PFSK-1 (cell line): ENCODE measurements around a stretch of chr5.

DNA sequence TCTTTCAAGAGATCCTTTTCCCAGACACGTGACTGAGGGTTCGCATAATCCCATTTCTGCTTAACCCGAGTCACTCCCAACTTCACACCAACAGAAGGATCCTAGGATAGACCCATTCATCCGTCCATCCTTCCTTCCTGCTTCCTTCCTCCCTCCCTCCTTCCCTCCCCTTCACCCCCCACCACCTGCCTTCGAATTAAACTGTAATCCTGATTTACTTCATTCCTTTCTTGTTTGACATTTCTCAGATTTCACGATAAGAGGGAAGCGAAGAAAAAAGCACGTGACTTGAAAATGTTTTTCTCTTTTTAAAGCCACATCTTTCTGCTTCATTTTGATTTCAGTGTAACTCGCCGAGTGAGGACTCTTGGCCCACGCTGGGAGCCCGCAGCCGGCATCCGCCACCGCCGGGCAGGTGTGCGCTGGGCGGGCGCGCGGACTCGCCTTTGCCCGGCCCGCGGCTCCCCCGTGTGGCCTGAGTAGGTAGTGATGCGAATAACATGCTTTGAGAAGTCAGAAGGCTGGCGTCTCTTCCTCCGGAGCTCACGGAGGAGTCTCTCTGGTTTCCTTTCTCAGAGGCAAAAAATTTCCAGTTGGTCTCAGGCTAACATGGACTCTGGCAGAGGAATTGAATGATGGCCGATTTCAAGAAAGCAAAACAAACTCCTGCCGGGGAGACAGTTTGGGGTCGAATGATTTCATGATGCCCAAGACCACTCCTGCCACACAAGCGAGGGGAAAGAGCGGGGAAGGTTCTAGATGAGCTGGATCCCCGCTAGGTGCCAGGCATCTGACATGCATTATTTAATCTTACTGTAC lies 117.7 kb downstream of the SLC12A2 start:
- RRBS, result 1% methylated on average over 13 of the region's 36 CpGs

GRCh38 chr5:128976926-128977355 lies 11.7 kb downstream of the SLC27A6 start:
- RRBS, result no CpG with 5 or more reads among the region's 1 CpG

GRCh38 chr5:129951824-129952247 lies 47.6 kb downstream of the CHSY3 start:
- RRBS, result no CpG with 5 or more reads among the region's 2 CpGs

GRCh38 chr5:130884676-130885477 lies 280.2 kb downstream of the HINT1 start:
- RRBS, result no CpG with 5 or more reads among the region's 5 CpGs

DNA sequence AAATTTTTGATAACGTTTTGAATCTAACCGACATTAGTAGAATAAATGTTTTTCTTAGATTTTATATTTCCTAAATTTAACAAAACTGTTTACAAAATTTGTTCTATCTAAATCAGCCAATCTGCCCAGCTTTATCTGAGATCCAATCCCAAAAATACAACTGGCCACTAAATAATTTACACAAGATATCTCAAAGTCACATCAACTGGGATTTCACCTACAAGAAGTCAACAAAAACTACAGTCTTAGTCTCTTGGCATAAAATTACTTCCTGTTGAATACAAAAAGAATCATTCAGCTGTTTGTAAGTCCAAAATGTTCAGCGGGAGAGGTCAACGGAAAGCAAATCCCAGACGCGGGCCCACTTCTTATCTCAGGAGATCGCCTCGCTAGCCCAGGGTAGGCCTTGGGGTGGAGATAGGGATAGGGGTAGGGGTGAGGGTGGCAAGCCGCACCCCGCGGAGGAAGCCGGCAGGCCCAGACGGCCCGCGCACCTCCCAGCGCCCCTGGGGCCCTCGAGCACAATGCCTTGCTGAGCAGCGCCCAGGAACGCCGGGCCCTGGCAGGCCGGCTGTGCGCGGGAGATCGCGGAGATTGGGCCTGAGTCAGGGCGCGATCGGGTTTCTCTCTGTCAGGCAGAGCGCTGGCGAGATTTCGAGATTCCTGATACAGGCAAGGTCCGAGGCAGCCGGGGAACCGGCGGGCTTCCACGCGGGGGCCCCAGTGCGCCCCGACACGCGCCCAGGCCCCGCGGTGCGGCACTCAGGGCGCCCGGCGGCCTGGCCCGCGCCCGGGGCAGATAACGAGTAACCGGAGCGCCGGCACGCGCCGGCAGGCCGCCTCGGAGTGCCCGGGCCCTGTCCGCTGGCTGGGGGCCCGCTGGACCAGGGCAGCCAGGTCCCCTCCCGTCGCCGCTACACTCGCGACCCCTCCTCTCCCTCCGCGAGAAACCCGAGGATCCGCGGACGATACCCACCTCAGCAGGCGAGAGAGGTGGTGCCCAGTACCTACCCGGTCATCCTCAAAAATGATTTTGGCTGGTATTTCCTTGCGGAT lies 644 bp downstream of the HINT1 start:
- RRBS, result 2% methylated on average over 20 of the region's 76 CpGs

DNA sequence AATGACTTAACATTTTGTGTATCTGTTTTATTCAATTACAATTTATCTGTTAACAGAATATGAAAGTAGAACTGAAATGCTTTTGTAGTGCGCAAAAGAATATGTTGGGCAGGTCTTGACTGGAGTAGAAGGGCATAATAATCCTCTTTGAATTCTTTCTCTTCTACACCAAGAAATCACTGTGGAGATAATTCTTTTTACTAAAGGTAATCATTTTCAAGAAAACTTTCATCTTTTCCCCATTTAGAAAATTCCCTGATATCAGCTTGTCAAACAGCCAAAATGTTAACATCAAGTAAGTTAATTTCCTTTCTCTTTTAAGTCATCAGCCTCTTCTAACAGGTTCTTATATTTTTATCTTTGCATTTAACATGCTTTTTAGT lies 12.7 kb upstream of the CDC42SE2 start:
- RRBS, result no CpG with 5 or more reads among the region's 1 CpG

- RRBS, result no CpG with 5 or more reads among the region's 3 CpGs
These were observed 17.2 kb downstream of the CDC42SE2 start for GRCh38 chr5:131280898-131281528.

- RRBS, result no CpG with 5 or more reads among the region's 6 CpGs
These were observed 24.0 kb downstream of the CDC42SE2 start for GRCh38 chr5:131287942-131288259.

DNA sequence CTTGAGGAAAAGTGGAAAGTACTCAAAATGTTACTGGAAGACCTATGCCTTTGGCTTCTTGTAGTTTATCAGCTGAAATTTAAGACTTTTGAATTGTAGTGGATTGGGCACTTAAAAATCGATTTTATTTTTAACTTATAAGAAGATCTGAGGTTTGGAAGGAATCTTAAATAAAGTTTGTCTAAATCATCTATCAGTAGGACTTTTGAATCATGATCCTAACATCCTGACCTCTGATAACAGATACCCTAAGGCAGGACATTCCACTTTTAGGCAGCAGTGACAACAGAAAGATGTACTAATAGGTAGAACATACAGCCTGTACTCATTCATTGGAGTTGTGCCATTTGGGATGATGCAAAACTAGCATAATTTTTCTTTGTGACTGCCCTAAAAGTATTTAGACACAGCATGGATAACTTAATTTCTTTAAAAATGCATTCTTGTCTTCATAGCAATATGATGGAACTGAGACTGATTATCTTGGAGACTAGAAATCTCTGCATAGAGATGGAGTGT lies 39.6 kb downstream of the CDC42SE2 start:
- RRBS, result no CpG with 5 or more reads among the region's 1 CpG

DNA sequence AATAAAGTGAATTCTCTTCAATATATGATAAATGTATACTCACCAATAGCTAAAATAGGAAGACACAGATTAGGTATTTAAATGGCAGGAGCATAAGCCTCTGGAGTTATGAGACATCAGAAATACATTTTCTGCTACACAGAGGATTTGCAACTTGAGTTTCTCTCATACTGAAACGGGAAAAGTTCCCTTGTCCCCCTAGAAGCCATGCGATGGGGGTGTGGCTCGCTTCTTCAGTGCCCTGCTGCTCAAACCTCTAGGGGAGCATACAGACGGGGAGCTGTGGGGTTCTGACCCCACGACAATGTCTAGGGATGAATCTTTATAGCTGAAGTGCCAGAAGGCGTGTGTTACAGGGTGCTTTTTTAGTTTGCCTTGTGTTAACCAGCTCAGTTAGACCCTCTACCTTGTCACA lies 97.4 kb downstream of the CDC42SE2 start:
- RRBS, result no CpG with 5 or more reads among the region's 6 CpGs

DNA sequence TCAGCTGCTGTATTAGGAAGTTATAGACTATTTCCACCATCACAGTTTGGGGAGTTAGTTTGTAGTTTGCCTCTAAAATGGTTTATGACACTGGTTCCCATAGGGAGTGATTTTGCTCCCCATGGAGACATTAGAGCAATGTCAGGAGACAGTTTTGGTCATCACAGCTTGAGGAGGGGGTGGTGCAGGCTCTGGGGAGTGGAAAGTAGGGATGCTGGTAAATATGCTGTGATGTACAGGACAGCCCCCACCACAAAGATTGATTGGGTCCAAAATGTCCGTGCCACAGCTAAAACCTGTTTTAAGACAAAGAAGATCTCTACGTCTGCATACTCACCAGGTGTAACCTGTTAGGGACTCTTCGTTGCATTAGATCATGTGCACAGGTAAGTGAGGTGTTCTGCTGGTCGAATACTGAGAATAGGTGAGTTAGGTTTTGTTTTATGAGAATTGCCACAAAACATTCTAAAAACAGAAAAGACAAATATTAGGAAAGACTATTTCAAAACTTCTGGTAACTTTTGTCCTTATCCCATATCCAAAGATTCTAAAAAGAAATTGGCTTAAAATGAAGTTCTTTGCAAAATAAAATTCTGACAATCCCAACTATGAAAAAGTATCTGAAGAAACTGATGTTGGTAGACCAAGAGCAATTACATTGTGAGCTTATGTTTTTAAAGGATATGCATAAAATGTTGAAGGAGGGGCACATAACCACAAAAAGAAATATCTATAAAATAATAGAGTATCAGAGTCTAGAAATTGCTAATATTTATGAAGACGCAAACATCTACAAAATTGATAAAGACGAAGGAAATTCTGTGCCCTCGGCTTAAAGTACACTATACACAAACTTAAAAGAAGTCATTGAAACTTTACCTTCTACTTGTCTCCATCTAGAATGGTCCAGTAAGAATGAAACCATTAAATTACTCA lies 131.6 kb downstream of the CDC42SE2 start:
- RRBS, result no CpG with 5 or more reads among the region's 7 CpGs

DNA sequence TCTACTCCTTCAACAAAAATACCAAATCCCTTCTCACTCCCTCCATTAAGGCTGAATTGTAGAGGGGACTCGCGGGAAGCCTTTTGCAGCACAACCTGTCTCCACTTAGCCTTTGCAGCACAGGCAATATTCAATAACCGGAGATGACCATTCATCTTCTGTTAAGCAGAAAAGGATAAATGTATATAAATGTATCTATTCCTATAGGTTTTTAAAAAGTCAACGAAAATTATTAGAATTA lies 142.5 kb downstream of the RAPGEF6 start:
- RRBS, result no CpG with 5 or more reads among the region's 4 CpGs

DNA sequence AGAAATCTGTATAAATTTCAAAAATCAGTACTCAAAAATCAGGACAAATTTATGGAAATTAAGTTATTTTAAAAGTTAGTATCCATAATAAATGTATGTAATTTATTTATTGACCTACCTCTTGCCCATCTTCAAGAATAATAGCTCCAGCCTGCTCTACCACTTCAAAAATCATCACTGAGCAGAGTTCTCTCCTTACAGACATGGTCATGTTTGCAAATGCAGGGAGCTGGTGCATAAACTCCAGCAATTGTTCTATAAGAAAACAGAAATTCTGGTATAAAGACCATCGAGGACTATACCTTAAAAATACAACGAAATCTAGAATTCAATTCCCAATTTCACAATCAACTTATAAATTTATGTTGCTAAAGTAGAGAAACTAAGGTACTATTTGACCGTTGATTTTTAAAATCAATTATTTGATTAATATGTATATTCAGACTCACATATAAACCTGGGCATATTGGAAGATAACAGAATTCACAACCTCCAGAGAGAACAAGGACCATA lies 127.0 kb downstream of the RAPGEF6 start:
- RRBS, result no CpG with 5 or more reads among the region's 3 CpGs

GRCh38 chr5:131671944-131672800 lies 37.1 kb upstream of the RAPGEF6 start:
- RRBS, result no CpG with 5 or more reads among the region's 4 CpGs

- RRBS, result no CpG with 5 or more reads among the region's 5 CpGs
These were observed 54.0 kb upstream of the RAPGEF6 start for GRCh38 chr5:131688569-131689853.

DNA sequence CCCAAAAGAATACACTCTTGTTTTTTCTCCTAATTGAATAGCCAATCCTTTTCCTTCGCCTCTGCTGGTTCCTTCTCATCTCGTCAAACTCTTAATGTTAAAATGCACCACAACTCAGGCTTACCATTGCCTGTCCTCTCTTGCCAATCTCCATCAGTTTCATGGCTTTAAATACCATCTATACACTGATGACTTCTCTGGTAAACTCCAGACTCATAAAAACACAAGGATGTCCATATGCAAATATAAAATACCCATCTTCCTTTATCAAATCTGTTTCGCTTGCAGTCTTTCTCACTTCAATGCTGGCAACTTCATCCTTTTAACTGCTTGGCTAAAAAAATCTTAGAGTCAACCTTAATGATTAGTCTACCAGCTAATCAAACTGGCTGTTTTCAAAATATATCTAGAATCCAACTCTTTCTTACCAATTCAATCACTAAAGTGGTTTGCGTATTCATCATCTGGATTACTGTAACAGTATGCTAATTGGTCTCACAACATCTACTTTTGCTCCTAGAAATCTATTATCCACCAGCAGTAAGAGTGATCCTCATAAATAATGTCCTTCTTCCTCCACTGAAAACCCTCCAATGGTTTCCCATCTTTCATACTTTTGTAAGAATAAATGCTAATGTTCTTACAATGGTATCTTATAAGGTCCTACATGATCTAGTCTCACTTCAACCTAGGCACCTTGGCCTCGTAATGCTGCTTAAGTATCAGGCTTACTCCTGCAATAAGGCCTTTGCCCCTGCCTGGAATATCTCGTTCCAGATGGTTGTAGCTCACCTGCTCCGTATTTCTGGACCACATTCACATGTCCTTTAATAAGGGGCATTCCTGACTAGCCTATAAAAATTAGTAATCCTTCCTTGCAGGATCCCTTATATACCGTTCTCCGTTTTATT lies 68.0 kb upstream of the RAPGEF6 start:
- RRBS, result no CpG with 5 or more reads among the region's 9 CpGs

DNA sequence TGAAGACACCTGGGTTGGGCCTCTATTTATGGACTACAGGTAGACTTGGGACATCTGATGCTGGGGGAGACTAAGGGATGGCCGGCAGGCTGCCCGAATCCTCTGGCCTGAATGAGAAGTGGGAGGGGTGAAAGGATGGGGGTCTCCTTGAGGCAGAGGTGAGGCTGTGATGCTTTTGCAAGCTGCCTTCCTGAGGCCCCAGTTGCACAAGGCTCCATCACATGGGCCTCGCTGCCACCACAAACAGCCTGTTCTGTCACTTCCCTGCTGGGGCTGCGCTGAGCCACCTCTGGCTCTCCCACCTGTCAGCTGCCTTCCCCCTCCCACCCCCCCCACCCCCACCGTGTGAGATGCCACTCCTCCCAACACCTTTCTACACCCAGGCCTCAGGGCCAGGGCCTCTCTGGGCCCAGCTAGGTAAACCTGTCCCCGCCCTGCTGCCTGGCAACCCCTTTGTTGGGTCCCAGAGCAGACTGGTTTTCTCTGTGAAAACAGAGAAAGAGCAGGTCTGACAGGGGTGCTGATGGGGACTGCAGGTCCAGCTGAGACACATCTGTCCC lies 4.5 kb upstream of the PDLIM4 start:
- RRBS, result no CpG with 5 or more reads among the region's 6 CpGs

DNA sequence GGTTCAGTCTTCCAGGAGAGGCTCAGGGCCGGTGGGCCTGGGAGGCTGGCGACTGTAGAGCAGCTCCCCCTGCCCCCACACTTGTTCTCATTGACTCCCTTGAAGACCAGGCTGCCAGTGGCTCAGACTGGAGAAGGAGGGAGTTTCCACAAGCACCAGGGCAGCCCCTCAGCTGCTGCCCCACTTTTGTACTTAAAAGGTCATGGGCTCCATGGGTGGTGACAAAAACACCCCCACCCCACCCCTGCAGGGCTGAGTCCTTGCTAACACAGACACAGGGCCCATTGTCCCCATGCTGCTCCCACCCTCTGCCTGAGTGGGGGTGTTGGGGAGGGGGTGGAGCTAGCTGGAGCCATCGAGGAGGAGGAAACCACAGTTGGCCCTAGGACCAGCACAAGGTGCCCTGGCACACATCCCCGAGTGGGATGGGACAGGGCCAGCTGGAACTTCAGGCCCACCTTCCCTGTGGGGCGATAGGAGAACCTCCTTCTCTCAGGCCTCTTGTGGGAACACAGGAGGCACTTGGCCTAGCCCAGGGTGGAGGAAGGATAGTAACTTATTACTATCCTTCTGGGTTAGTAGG lies 10.6 kb downstream of the PDLIM4 start:
- RRBS, result no CpG with 5 or more reads among the region's 5 CpGs

DNA sequence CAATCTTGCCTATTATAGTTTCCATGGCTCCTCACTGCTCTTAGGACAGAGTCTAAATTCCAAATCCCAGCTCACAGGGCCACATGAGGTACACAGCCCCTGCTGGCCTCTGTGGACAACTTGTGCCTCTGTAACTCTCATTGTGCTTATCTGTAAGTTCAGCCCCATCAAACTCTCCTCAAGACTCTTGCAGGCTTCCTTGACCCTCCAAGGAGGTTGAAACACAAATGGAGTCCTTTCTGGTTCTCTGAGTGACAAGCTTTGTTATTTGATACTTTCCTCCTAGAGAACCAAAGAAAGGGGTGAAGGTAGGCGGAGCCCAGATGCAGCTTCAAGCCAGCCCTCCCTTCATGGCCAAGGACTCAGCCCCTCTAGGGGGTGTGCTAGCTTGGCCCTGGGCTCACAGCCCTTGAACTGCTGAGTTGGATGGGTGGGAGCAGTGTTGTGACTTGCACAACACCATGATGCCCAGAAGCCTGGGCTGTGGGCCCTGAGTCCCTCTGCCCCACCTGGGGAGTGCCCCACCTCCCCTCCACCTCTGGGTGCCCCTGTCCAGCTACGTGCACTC lies 15.8 kb upstream of the SLC22A4 start:
- RRBS, result no CpG with 5 or more reads among the region's 2 CpGs

GRCh38 chr5:132300603-132300883 lies 6.3 kb downstream of the SLC22A4 start:
- RRBS, result no CpG with 5 or more reads among the region's 3 CpGs